ENCODE results near the genes OR10G7, OR8G5, OR8B2, PANX3, ROBO3, EI24, STT3A, PATE3 and HYLS1.

DNA sequence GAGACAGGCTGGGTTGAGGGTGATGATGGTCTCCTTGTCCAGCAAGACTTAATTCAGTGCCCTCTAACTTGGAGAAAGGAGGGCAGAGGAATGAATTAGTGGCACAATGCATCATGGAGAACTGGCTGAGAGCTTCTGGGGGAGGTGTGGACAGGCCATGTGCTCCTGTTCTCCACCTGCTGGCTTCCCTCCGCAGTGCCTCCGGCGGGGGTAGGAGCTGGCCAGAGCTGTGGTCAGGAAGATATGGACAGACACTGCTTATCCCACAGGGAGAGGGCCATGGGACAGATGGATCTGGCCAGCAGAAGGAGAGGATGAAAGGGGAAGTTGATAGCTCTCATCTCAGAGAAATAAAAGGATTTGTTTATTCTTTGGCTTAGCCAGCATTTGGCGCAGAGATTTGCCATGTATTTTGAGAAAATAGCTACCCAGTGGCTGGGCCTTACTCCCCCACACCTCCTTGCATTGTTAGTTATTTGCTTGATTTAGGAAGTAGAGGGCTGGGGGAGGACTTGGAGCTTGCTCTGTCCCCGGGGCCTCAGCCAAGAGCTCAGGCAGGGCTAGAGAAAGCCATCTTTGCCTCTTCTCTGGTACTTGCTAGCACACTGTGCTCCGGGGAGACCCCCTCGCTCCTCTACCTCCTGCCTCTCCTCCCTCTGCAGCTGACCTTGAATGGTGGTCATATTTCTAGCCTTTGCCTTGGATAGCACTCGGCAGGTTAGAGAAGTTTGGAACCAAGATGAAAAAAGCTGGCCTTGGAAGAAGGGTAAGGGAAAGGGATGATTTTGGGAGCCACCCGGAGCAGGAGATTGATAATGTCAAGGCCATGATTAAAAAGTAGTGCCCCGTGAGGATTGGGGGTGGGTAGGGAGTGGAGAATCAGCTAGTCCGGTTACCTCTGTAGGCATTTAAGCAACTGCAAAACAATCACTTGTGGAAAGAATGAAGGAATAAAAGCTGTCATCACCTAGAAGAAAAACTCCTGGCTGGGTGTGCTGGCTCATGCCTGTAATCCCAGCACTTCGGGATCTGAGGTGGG lies 93.0 kb downstream of the SCN3B start:
- RRBS, result 76% methylated on average over 4 of the region's 12 CpGs

DNA sequence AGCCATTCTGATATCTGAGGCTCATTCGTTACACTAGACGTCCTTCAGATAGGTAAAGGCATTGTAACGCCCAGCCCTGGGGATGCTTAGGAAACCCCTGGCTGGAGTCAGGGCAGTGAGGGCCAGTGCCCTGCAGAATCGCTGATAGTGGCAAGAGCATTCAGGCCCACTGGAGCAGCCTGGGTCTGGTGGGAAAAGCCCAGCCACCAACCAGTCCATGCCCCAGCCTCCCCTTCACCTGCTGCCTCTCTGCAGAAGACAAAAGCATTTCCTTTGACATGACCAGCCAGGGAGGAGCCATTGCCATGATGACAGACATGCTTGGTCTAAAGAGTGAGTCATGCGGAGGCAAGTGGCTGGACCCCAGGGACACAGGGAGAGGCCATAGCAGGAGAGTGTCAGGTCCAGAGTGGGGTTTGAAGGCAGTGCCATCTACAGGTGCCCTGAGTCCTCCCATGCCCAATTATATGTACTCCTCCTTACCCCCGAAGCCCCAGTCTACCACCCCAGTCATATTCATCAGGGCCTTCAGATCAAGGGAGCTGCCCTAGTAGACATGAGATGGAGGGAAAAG lies 67.5 kb downstream of the SCN3B start:
- RRBS, result no CpG with 5 or more reads among the region's 6 CpGs

- RRBS, result no CpG with 5 or more reads among the region's 1 CpG
These were observed at the start of gene OR10G7 for GRCh38 chr11:124041197-124041737. OR10G7 (minus strand) TSS chr11:124041325.

DNA sequence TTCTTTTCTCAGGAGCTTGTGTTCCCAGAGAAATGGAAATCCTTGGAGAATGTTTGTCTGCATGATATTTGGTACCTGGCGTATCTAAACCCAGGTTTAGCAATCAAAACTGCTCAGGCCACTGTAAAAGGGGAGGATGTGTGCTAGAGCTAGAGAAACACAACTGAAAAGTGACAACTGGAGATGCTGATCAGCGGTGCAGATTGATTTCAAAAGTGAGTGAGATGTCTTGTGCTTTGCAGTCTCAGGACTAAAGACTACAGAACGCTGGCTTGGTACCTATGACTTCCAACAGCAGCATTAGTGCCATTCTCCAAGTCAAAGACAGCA lies at the start of gene OR8G5:
Gene OR8G5, plus strand, starts transcription at position 116 of the 330 bp plus-strand sequence.
- RRBS, result no CpG with 5 or more reads among the region's 3 CpGs

DNA sequence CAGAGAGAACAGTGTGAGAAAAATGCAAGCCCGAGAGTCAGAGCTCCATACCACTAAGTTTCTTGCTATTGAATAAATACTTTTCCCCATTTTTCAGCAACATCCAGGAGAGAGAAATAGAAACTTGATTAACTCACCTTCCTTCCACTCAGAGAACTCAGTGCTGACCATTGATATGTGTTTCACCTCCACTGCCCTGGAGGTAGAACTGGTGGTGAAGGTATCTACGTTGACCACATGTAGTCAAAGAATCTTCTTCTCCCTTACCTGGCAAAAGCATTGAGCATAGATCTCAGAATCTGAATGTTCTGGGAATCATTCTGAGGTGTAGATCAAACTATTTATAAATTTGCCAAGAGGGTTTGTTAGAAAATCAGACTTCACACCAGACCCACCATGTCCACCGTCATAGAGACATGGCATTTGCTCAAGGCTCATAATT lies at the start of gene OR8B2:
Gene OR8B2, minus strand, starts transcription at position 263 of the 442 bp plus-strand sequence.
- RRBS, result no CpG with 5 or more reads among the region's 3 CpGs

- RRBS, result no CpG with 5 or more reads among the region's 5 CpGs
These were observed at the start of gene PANX3 for GRCh38 chr11:124611267-124611589. PANX3 (plus strand) TSS chr11:124611428.

GRCh38 chr11:124798870-124799295 lies 1.3 kb downstream of the MSANTD2 start:
- RRBS, result no CpG with 5 or more reads among the region's 7 CpGs

- RRBS, result 8% methylated on average over 7 of the region's 34 CpGs
These were observed at the start of gene ROBO3 for GRCh38 chr11:124865131-124865549. ROBO3 (plus strand) TSS chr11:124865432.

DNA sequence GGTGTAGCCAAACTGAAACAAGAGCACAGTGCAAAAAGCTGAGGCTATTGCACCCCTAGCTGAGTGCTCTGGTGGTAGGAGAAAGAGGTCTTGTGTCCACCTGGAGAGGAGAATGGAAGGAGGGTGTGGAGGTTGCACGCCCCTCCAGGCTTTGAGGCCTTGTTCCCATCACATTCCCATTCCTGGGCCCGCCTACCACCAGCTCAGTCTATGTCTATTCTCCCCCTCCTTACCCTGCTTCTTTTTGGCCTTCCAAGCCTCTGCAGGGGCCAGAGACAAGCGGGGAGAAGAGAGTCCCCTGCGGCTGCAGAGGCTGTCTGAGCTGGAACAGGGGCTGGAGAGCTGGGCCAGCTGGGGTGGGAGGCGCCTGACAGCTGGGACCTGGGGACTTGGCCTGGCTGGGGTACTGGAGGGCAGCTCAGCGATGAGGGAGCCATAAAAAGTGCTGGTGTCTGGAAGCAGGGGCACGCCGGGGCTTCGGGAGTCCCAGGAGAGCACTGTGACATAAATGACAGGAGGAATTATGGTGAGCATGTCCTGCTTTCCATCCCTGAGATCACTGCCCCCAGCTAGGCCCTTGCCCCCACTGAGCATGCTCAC lies 6.5 kb downstream of the ROBO4 start:
- RRBS, result no CpG with 5 or more reads among the region's 9 CpGs

GRCh38 chr11:125188587-125189100 lies 24.1 kb downstream of the PKNOX2 start:
- RRBS, result no CpG with 5 or more reads among the region's 12 CpGs

DNA sequence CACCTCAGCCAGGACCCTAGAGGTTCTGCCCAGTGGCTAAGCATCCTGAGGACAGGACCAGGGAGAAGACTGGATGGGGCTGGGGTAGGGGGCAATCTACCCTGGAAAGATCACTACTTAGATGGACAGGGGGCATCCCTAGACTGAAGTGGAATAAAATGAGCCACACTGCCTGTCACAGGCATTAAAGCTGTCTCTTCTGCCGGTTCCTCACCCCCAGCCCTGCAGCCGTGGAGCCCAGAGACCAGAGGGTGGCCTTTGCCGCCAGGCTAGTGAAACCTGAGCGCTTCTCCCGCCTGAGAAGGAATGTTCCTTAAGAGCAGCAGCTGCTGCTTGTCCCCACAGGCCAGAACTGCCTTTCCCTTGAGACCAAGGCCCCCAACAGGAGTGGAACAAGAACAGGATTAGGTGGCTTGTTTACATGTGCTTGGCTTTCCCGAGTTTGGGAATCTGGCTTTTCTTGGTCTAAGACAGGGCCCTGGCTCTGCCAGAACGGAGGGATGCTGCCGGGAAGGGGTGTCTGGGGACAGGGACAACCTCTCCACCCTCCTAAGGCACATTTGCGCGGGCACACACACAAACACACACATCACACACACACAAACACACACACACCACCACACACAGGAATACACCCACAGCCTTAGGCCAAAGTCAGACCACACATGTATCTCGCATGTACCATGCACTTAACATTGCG lies 91.9 kb downstream of the FEZ1 start:
- RRBS, result no CpG with 5 or more reads among the region's 12 CpGs

DNA sequence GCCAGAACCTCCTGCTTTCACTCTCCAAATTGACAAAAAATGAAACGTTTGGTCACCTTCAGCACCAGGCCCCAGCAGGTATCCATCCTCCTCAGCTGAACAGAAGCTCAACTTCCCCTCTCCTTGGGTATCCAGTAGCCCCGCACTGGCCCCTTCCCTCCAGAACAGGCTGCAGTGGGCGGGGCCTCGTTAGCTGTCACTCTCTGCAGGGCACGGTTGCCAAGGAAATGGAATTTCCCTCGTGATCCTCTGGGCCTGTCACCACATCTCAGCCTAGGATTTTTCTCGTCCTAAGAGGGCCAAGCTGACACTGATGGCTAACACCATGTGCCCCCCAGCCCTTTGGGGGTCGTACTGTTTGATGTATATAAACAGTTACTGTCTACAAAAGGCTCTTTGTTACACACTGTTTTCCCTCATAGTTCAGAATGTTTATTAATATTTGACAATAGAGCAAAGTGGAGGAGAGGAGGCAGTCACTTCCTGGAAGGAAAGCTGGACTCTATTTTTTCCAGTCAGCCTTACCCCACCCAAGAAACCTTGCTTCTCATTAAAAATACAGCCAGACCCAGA lies 44.6 kb downstream of the FEZ1 start:
- RRBS, result no CpG with 5 or more reads among the region's 8 CpGs

- RRBS, result 2% methylated on average over 38 of the region's 87 CpGs
These were observed at the start of gene EI24 for GRCh38 chr11:125569037-125570065. EI24 (plus strand) TSS chr11:125569477.

- RRBS, result 4% methylated on average over 11 of the region's 39 CpGs
These were observed at the start of gene STT3A for GRCh38 chr11:125592786-125593865. STT3A (plus strand) TSS chr11:125592852.

- RRBS, result no CpG with 5 or more reads among the region's 2 CpGs
These were observed at the start of gene PATE3 for GRCh38 chr11:125787864-125788310. PATE3 (plus strand) TSS chr11:125788127.

- RRBS, result 1% methylated on average over 41 of the region's 95 CpGs
These were observed at the start of gene HYLS1 for GRCh38 chr11:125887400-125888532. HYLS1 (plus strand) TSS chr11:125887668.

DNA sequence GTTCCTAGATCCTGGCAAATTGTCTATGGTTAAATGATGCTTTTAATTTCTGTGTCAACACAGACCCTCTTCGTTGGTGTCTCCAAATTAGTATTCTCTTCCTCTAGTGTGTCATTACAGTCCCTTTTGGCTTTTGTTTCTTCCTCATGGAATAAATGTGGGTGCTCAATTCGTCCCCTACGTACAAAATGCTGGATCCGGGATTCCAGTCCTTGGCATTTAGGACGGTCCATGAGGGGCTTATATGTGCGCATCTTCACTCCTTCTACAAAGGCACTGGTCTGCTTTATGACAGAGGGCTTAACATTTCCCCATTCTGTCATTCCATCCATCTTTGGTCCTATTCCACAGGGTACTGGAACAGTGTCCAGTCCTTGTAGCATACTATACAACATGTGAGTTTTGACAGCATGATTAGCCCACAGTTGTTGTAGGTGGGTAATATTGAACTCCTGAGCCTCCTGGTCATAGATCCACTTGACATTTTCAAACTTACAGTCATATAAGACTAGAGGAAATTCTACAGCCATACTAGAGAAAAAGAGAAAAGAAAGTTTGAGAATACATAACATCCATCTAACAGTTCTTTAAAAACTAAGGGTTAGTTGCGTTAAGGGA lies 6.4 kb downstream of the HYLS1 start:
- RRBS, result no CpG with 5 or more reads among the region's 7 CpGs

DNA sequence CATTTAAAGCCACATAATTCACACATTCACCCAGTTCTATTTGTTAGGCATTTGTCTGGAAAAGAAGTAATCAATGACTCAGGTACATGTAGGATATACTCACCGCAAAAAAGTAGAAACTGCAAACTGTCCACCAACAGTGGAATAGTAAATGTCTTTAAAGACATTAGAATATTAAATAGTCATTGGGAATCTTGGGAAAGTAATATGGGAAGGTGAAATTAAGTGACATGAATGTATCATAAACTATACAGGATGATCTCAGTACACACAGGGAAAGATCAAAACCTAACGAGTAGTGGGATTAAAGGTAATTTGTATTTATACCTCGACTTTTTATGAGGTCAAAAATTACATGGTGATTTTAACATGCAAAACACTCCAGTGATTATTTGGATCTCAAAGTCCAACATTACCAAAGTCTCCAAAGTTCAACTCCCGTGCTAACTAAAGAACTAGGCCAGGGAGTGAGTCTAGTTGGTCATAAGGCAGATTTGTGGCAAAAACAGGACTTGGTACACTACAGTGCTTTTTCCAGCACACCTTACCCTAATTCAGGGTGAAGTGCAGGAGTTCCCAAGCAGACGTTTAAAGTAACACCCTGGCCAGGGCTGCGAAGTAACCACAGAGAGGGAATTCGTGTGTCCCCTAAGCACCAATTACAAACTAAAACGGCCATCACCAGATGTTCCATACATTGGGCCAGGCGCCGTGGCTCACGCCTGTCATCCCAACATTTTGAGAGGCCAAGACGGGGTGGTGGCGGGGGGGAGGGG lies 1.2 kb downstream of the PUS3 start:
- RRBS, result no CpG with 5 or more reads among the region's 13 CpGs

DNA sequence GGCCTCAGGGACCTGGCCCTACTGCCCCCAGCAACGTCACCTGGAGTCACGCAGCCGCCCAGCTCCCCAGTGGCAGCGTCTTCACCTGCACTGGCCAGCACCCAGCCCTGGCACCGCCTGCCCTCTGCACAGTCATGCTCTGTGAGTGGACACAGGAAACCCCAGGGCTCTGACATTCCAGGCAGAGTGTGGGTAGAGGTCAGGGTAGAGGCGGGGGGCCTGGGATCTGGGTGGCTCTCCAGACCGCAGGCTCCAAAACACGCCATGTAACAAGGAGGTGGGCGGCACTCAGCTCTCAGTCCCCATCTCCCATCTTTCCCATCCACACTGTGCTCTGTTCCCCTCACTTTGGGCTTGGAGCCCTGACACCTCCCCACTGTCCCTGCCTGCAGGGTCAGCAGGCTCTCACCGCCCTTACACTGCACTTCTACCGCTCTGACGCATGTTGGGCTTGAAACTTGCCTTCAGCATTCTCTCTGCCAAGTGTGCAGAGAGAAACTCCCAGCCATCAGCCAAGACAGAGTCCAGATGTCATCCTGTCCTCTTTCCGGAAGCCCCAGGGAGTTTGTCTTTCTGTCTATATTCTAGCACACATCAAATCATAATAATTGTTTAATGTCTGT lies 5.3 kb downstream of the VSIG10L2 start:
- RRBS, result no CpG with 5 or more reads among the region's 13 CpGs

- RRBS, result no CpG with 5 or more reads among the region's 17 CpGs
These were observed 10.5 kb downstream of the VSIG10L2 start for GRCh38 chr11:125956229-125956800.